Left common carotid artery plus branches (tissue), 1 donor: ENCODE measurements around a stretch of chr20.

GRCh38 chr20:21101295-21101856 is 24.5 kb upstream of the KIZ start:
- PRO-cap: no peak

DNA sequence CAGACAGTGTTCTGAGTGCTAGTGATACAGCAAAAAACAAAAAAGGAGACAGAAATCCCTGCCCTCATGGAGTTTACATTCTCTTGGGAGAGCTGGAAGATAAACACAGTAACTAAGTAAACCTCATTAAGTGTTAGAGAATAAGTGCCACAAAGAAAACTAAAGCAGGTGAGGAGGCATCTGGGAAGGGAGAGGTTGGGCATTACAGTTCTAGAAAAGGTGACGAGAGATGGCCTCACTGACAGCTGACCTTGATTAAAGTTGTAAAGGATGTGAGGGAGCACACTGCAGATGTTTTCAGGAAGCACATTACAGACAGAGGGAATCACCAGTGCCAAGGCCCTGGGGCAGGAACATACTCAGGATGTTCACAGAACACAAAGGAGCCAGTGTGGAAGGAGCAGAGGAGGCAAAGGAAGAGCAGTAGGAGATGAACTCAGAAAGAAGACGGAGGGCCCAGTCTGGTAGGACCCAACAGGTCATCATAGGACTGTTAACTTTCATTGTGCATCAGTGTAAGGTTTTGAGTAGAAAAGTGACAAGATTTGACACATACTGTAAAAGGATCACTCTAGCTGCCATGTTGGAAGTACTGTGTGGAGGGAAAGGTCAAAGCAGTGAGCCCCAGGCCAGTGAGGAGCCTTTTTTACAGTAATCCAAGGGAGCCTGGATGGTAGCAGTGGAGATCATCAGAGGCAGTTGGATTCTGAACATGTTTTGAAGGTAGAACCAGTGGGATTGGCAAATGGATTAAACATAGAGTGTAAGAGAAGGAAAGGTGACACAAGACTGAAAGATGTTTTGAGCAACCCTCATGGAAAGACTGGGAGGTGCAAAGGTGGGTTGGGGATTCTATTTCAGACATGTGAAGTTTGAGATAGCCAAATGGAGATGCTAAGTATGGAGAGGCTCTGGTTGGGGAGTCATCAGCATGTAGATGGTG is 33.7 kb downstream of the XRN2 start:
- PRO-cap: no peak

- PRO-cap: no peak
Measured at GRCh38 chr20:21767712-21768325, 62.4 kb downstream of the PAX1 start.

- PRO-cap: no peak
Measured at GRCh38 chr20:22527004-22527448, 57.3 kb downstream of the FOXA2 start.

DNA sequence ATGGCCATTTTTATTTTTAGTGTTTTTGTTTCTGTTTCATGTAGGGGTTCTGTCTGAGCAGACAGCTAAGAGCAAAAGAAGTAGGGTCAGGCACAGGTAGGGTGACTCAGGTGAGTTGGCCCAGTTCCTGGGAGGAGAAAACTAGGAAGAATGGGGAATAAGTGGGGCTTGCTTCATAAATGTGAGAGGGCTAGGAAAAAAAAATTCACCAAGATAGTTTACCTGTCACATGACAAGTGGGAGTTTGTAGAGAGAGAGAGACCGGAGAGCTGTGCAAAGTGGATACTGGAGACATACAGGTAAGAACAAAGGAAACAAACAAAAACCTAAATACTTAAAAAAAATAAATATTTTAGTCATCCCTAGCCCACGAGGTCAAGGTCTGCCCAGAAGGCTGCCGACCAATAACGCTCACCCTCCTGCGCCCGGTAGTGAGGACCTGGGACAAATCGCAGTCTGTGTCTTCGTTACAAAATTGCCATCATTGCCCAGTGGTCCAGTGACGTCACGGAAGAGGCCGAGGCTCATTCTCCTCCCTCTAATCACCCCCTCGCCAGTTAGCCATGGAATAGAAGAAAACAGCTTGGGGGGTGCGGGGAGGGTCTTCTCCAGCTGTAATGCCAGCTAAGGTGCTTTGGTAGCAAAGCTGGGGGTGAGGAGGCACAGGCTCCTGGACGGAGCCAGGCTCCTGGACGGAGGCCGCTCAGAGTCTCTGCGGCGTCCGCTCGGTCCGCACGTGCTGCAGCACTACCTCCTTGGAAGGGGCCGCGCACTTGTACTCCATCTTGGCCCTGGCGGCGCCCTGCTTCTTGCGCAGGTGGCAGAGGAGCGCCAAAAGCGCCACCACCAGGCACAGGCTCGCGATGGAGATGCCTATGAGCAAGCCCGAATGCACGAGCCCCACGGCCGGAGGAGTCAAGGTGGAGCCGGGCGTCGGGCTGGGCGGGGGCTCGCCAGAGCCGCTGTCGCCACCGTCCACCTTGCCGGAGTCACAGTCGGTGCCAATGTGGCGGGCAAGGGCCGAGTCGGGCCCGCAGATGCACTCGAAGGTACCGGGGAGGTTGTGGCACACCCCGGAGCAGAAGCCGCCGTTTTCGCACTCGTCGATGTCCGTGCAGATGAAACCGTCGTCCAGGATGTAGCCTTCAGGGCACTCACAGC is 2.0 kb downstream of the THBD start:
- PRO-cap: no peak

DNA sequence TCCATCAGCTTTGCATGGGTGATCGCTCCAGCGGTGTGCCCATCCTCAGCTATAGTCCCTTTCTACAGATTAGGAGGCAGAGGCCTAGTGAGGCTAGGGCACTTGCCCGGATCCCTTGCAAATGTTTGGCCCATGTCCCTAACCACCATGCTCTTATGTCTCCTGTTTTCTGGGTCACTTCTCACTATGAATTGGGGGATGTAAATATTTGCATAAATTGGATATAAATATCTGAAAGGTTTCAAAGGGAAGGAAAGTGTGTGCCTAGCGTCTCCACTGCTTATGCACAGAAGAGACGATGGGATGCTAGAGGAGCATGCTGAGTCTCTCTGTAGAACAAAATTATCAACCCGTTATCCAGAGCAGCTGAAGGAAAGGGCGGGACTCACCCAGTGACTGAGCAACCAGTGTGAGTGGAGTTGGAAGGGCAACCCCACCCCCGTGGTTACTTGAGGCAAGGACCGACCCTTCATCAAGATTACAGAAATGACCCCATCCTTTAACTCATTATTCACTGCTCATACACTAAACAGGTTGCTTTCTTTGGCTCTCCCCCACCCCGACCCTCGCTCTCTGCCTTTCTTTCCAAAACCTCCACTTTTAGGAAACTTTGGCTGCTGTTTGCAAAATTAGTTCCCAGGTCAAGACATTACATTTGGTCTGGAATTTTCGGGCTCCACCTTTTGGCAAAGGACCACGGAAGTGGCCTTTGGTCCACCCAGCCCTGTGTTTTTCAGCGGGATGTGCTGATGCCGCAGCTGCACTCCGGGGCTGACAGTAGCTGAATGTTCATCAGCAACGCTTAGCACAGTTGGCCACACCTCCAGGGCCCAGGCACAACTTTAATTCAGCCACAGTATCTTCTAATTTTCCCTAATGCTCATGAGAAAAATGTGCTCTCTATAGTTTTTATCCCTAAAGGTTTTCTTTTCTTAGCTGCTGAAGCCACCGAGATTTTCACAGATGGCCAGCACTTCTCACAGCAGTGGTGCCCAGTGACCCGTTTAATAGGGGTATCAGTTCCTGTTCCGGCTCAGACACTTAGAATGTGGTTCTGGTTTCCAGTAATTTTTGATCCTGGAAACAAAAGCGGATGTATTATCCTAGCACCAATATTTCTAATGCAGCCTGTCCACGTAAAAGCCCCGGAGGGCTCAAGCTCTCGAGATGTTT is 103.8 kb upstream of the NXT1 start:
- PRO-cap: no peak

GRCh38 chr20:23359241-23359820 is 2.7 kb upstream of the GZF1 start:
- PRO-cap: no peak

DNA sequence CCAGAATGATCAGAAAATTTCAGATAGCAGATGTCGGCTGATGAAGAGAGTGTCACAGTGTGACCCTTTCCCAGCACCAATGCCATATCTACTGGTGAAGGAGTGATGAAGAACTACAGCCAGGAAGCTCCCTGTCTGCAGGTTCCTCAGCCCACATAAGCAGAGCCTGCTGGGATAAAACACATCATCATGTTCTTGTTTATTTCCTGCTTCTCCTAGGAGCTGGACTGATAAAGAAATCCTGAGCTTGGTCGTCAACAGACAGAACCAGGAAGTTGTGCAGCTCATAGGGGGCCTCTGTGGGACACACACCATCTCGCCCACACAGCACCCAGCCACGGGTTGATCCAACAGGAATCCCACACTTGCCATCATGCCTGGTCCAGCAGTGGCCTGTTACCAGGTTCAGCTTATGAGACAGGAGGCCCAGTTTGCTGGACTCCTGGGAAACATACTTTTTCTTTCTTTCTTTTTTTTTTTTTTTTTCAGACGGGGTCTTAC is 2.8 kb upstream of the CSTL1 start:
- PRO-cap: no peak

GRCh38 chr20:23552192-23552611 is 16.1 kb downstream of the CST9L start:
- PRO-cap: no peak

- PRO-cap: no peak
Measured at GRCh38 chr20:23694865-23695242, 6.0 kb upstream of the CST4 start.

DNA sequence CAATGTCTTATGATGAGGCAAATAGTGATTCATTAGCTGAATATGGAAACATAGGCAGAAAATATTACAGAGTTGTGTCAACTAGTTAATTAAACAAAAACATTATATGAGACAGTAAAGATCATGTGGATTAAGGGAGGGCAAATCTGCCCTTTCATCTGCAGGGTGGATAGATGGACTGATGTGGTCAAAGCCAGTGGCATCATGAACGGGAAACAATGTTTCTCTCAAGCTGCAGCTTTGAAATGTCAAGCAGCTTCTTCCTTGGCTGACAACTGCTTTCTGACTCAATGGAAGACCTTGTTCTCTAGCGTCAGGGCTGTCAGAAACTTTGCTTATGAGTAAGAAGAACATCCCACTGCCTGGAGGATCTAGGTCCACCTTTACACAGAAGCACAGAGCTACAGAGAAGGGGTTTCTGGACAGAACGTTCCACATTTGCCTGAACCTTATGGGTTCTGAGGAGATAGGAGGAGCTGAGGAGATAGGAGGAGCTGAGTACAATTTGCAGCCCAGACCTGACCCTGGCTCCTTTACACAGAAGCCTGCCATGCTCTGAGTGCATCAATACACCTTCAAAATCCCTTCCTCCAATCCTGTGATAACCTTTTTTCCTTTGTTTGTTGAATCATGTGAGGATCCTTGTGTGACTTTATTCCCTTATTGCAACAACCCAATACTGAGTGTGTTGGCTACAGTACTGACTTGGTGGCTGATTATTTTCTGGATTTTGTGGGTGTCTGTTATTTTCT is 6.0 kb downstream of the CST5 start:
- PRO-cap: no peak

- PRO-cap: no peak
Measured at GRCh38 chr20:23902098-23903252, 22.9 kb upstream of the CST5 start.

DNA sequence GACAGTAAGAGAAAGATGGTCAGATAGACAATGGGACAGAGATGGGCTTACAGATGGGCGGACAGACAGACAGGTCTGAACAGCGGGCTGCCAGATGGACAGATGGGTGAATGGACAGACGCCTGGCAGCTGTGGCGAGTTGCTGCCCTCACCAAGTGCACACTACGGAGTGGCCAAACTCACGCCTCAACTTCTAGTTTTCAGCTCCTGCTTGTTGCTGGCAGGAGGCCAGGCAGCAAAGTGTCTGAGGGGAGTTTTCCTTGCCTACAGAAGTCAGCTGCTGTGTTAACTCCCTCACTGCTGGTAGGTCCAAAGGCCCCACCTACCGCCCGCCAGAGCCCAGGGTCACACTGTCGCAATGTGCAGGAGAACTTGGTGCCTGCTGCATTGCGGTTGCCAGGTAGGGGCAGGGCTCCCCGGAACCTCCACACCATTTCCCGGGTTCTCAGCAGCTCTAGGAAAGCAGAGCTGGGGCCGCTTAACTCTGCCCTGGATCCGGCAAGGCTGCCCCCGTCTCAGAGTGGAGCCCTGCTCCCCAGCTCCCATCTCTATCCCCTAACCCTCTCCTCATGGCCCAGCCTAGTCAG is 7.5 kb downstream of the GGTLC1 start:
- PRO-cap: no peak

DNA sequence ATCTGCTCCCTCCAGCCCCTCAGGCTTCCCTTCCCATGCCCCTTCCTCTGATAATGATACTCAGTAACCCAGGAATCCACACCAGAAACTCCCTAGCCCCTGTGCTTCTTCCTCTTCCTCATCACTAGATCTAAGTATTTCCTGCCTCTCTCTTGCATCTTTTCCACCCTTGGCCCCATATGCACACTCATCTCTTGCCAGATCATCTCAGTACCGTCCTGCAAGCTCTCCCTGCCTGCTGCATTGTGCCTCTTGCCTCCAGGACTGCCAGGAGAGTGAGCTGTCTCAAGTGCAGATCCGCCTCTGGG is 10.0 kb downstream of the SYNDIG1 start:
- PRO-cap: no peak

GRCh38 chr20:24959522-24959940 is 10.5 kb downstream of the CST7 start:
- PRO-cap: no peak

GRCh38 chr20:24977685-24978378 is 14.7 kb downstream of the APMAP start:
- PRO-cap: no peak

- PRO-cap: no peak
Measured at GRCh38 chr20:24987326-24987670, 5.3 kb downstream of the APMAP start.

DNA sequence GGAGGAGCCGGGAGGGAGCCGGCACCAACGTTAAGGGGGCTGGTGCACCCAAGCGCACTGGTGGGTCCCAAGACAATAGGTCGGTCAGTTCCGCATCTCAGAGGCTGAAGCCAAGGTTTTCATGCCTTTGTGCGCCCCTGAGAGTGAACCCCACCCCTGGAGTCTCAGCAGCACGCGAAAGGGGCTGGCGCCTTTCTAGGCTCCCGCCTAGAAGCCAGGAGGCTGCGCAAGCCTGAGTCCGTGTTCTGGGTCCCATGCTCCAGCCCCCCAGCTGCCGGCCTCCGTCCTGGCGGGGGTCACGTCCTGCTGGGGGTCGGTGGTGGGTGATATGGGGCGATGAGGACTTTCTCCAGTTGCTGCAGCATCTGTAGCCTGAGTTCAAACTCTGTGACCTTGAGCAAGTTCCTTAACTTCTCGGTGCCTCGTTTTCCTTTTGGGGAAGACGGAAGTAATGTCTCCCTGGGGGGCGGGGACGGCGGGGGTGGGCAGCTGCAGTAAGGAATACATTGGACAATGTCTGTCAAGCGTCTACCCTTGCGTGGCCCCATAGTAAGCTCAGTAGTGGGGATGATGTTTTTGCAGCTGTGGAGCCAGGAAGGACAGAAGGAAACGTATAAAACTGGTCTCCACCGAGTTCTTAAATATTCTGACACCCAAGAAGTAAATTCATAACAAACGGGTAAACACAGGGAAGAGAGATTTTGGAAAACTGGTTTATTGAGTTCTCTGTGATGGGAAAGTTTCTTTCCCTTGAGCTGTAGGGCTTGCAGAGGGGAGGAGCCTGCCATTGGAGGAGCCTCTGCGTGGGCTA is 812 bp upstream of the ACSS1 start:
- PRO-cap: no peak

DNA sequence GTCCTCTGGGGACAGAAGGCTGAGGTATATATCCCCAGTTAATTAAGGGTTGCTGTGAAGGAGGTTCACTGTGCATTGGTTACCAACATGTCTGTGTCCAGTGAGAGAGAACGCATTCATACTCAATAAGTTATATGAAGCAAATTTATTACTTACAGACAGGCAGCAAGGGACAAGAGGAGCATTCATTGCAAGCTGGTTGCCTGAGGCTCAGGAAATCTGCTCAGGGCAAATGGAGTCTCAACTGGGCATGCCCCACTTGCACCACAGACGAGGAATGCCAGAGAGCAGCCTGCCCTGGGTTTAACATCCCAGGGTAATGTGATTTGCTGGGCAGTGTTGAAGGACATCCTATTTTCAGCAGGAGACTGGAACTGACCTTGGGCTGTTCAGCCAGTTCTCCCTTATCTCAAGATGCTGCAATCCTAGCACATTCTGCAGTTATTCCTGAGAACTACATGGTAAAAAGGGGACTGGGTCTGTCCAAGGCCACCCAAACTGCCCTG is 3.9 kb upstream of the ENTPD6 start:
- PRO-cap: no peak

GRCh38 chr20:25197648-25197998 is 2.1 kb downstream of the ENTPD6 start:
- PRO-cap: no peak